Peritoneum (tissue), 1 donor: Measurements from ENCODE around the genes SEL1L3 and C4orf19.

- PRO-cap = no peak
These were observed 29.2 kb downstream of the ANAPC4 start for GRCh38 chr4:25406165-25406674.

DNA sequence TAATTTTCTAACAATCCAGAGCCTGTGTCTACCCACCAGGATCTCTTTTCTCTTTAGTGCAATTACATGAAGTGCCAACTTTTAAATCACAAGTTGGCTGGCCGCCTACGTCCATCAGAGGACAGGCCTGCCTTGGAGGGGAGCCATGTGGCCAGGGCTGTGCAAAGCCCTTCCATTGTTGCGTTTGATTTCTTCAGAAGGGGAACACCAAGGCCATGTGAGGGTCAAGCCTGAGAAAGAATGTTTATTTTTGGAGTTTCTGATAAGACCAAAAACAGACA is 63.3 kb downstream of the ANAPC4 start:
- PRO-cap = no peak

- PRO-cap = bidirectional peak, plus-strand start at chr4:25863260, minus-strand start at chr4:25862988
These were observed at the start of gene SEL1L3 for GRCh38 chr4:25862646-25863405. SEL1L3 (minus strand) TSS chr4:25862988.

GRCh38 chr4:25904802-25905017 is 9.3 kb upstream of the SMIM20 start:
- PRO-cap = no peak

DNA sequence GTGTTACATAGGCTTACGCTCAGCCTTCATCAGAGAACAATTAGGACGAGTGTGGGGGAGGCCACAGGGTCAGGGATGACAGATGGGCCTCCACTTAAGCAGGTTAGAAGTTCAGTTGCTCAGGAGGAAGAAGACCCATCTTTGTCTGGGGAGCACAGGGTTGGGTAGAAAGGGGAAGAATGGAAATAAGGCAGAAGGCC is 118.7 kb downstream of the SMIM20 start:
- PRO-cap = no peak

- PRO-cap = no peak
These were observed 161.3 kb downstream of the SMIM20 start for GRCh38 chr4:26075135-26075922.

DNA sequence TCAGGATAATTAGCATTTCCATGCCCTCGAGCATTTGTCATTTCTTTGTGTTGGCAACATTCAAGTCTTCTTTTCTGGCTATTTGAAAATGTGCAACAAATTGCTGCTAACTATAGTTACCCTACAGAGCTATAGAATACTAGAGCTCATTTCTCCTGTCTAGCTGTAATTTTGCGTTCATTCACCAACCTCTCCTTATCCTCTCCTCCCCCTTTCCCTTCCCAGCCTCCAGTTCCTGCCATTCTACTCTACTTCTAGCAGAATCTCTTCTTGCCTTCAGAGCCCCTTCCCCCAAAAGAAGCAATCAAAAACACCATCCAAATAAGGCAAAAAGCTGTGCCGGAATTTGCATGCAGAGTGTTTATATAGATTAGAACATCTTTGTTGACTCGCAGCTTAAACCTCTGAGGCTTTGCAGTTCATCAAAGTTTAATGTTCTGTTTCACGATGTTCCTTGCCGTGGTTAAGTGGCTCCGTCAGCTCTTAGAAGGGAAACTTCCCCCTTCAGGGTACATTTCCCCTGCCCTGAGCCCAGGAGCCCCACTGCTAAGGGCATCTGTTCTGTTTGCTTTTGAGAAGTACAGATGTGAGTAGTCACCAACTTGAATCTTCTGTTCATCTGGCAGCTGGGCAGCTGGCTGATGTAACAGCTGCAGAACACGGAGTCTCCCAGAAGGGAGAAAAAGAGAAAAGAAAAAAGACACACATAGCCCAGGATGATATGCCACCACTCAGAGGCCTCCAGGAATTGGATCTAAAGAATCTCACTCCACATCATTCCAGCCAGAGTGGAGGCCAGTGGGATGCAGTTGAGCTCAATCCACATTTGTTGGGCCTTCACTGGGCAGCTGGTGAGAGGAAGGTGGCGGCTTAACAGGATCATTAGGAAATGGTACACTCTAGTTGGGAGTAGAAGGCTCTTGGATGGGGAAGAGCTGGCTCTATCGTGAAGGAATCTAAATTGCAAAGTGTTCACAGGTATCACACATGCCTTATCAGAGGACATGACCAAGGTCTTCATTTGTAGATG is 178.9 kb upstream of the RBPJ start:
- PRO-cap = no peak

- PRO-cap = no peak
These were observed 550 bp downstream of the RBPJ start for GRCh38 chr4:26321180-26321947.

DNA sequence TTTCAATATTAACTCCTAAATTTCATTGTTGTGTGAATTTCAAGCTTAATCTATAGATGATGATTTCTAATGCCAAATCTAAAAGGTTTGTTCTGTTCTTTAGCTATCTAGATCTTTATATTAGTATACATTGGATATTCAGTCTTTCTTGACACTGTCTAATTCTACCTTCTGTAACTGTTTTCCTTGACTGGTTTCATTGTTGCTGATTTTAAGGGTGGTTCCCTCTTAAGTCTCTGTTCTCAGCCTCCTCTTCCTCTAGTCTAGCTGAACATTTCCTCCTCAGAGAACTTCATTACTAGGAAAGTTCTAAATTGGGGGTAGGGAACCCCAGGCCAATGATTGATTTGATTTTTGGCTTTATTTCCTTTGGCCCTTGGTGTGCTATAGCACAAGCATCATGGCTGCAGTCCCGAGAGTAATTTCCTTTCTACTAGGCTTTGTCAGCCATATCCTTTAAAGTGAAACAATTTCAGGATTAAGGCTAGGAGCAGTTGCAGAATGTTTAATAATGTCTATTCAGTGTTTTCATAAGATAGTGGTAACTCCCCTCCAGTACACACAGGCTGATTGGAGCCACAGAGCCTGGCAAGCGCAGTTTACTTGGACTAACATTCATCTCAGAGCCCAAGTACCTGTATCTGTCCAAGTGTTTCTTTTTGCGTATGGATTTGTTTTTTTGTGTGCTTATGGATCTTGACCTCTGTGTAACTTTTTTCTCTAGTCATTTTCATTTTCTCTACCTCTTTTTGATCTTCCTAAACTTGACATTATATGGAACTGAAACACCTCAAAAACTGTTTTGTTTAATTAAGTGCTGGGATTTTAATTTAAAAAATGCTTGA is 7.2 kb downstream of the STIM2 start:
- PRO-cap = no peak

GRCh38 chr4:27248521-27248961 is 387.9 kb downstream of the STIM2 start:
- PRO-cap = no peak

- PRO-cap = no peak
These were observed 688.2 kb upstream of the PCDH7 start for GRCh38 chr4:30031958-30032283.

GRCh38 chr4:31995875-31996582 is 1275.9 kb downstream of the PCDH7 start:
- PRO-cap = no peak

- PRO-cap = no peak
These were observed 95.2 kb downstream of the ARAP2 start for GRCh38 chr4:36148874-36149688.

DNA sequence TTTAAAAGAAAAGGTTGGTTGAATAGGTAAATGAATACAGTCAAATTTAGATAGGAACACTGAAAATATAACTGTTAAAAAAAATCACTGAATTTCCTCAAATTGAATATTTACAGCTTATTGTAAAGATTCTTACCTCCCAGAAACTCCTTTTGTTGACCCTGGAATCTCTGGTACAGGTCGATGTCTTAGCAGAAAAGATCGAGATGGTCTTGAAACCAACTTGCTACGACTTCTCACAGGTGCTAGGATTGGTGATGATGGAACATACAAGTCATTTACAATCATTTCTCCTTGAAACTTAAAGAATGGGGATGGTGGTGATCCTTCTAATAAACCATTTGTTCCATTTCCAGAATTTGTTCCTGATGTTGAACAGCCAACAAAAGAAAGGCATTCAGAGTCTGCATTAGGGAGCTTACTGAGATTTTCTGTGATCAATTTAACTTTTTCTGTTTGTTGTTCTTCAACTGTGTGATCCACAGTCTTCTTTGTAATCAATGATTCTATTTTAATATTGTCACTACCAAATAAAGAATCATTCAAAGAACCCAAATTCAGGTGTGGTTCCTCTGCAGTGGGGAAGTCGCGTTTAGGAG is 15.8 kb downstream of the ARAP2 start:
- PRO-cap = no peak

DNA sequence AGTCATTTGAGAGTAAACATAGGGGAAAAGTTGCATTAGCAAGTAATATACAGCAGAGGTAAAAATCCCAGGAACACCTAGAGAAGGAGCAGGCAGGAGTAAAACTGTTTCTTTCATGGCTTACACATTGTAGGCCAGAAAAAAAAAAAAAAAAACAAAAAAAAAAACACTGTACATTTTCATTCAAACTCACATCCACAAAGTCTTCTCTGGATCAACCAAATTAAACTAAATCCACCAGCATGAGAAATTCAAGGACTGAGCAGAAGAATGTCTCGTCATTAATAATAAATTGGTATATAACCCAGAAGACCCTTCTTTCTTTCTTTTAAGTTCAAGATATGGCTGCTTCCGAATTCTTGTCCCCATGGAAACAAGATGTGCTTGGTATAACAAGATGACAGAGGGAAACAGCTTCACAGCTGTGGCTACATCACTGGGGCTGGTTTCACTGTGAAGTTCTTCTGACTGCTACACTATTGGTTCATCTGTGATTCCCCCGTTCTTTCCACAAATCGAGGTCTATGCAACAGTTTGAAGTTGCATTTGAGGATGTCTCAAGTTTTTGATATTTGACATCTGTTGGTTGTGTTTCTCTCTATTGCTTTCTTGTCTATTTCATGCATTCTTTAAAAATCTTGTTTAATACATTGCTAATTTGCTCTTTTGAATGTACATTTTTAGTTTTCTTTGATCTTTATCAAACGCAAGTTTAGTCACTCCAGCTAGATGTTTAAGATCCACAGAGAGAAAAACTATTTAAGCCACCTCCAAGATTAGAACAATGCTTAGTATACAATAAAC is 12.3 kb upstream of the DTHD1 start:
- PRO-cap = no peak

DNA sequence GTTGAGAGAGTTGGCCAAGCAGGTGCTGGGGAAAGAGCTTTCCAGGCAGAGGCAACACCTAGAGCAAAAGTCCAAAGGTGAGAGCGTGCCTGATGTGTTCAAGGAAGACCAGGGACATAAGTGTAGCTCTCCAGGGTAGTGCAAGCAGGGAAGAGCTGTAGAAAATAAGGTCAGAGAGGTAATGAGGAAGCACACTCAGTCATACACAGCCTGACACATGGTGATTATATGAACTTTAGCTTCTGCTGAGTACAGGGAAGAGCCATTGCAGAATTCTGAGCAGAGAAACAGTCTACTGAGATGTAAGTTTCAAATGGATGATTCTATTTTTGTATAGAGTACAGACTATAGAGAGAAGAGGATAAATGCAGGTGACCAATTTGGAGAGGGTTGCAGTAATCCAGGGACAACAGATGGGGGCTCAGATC is 264.9 kb upstream of the NWD2 start:
- PRO-cap = no peak

GRCh38 chr4:37198115-37198512 is 46.4 kb upstream of the NWD2 start:
- PRO-cap = no peak

DNA sequence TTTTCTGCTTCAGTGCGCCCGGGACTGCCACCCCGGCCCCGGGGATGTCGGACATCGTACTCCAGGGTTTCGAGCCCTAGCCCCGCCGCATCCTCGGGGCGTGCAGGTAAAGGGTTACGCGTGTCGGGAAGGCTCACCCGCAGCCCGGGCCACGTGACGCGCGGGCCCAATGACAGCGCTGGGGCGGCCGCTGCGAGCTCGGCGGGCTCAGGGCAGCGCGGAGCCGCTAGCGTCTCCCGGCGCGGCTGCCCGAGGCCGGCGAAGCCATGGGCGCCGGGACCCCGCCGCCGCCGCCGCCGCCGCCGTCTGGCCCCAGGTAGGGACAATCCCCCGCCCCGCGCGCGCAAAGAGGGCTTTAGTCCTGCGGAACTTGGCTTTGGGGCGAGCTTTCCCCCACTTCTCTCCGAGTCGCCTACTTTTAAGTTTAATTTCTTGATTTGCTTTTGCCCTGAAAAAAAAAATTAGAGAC is at the start of gene C4orf19:
C4orf19 (plus strand) TSS at position 201 of the 469 bp plus-strand sequence.
- PRO-cap = no peak

DNA sequence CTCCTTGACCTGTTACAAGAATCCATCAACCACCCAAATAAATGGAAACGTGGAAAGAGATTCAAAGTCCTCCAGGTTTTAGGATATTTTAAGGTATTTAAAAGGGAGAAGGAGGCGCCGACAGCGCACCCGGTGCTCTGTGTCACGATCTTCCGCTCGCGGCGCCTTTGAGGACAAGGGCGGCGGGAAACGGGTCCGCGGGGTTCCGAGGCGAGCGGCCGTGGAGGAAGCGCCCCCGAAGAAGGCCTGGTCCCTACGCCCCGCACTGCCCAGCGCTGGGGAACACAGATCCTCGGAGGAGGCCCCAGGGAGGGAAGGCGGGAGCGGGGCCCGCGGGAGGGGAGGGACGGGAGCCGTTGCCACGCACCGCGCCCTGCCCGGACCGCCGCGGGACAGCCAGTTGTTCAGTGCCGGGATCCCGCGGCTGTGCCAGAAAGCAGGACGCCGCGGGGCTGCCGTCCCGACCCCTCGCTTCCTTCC is 471 bp downstream of the RELL1 start:
- PRO-cap = no peak

DNA sequence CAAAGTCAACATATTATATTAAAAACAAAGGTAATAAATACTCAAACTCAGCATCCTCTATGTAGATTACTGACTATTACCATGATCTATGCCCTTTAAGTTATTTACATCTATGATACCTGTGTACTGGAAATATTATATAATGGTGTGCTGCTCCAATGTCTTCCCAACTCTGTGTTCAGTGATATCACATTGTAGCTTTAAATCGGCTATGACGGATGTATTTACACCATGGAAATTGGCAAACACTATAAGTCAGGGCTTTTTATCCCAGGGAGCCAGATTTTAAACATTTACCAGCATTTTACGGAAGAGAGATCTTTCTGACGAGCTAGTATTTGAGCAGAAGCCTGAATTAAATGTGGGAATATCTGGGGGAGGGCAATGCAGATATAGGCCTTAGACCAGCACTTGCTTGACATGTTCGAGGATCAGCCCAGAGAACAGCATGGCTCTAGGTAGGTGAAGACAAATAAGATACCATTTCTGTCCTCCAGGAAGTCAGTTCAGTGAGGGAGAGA is 7.7 kb upstream of the PGM2 start:
- PRO-cap = no peak